Peripheral blood mononuclear cell (primary cell): ENCODE measurements around a stretch of chr6.

DNA sequence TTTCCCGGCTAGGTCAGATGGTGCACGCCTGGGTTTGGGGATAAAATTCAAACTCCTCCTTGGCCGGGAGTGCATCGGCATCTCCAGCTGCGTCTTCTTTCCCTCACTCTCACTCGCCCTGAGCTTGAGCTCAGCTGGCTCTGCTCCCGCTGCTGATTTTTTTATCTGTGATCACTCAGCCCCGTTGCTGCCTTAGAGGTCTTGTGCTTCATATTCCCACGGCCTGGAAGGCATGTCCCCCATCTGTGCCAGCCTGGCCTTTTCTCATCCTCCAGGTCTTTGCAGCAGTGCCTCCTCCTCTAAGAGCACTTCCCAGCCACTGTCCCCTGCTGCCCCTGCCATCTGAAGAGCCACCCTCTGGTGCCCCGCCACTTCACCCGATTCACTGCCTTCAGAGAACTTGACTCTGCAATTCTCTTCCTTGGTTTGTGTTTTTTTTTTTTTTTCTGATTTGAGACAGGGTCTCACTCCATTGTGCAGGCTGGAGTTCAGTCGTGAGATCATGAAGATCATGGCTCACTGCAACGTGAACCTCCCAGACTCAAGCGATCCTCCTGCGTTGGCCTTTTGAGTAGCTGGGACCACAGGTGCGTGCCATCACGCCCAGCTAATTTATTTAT lies 7.0 kb upstream of the EZR start:
- PRO-cap, 8 experiments: no peak in any of the 8 experiments

GRCh38 chr6:158849773-158850487 lies 30.8 kb upstream of the EZR start:
- PRO-cap, 8 experiments: peak in 4 of 8 experiments; most common plus-strand start chr6:158850125 (in 1); most common minus-strand start chr6:158849939 (in 2)

DNA sequence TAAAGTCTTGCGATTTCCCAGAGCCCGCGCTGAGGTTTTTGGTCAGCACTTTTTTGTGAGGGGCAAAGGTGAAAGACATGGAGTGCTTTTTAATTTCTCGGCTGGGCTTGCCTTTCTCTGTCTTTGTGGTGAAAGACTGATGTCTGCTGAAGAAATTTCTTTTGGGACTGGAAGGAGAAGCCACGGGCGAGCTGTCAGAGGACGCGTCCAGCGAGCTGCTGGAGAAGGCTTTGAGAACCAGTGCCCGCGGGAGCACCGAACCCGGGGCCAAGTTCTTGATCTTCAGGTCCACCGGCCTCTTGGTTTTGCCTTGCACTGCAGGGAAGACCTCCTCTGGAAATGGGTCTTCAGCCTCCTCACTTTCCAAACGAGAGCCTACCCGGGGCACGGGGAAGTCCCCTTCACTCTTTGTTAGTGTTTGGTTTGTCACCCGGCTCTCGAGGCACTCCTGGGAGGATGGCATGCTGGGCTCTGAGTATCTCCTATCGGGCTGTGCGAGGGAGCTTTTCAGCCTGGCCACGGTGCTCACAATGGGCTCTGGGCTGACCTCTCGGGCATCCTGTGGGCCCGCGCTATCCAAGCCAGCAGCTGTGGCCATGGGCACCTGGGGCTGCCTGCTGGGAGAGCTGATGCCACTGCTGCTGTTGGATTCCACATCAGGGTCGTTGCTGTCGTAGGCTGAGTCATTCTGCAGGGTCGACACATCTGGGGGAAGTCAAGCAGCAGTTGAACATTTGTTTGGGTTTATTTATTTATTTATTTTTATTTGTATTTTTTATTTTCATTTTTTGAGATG lies 8.2 kb downstream of the TAGAP start:
- PRO-cap, 8 experiments: no peak in any of the 8 experiments

GRCh38 chr6:159043077-159043254 lies 1.8 kb downstream of the TAGAP start:
- PRO-cap, 8 experiments: peak in 6 of 8 experiments; most common plus-strand start chr6:159043182 (in 4)

DNA sequence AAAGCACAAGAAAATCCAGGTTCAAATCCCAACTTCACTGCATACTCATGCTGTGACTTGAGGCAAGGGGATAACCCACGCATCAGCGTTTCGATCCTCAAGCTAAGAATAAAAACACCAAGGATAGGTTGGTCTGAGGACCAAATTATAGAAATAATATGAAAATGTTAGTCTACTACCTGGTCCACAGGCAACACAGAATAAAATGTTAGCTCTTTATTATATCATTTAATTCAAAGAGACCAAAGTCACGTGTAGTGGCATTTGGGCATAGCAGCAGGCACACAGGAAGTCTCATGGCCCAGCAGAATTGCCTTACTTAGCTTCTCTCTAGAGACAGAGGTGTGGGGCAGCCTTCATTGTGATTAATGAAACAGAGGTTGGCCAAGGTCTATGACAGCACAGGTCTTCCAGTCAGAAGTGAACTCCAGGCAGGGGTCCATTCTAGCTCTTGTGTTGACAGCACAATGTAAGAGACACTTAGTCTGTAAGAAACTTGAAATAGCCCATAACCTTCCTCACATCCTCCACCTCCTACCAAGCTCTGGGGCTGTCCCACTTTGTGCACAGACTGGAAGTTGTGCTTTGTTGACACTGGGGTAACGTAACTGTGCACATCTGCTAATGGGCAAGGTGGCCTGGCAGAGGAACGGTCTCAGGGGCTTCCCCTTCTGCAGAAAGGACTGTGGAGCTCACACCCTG lies 35.3 kb upstream of the TAGAP start:
- PRO-cap, 8 experiments: no peak in any of the 8 experiments

- PRO-cap, 8 experiments: peak in 1 of 8 experiments; most common plus-strand start chr6:159104332 (in 1)
Measured at GRCh38 chr6:159103879-159104407, 59.2 kb upstream of the TAGAP start.

GRCh38 chr6:159676340-159677247 lies 16.4 kb downstream of the SOD2 start:
- PRO-cap, 8 experiments: peak in 2 of 8 experiments; most common minus-strand start chr6:159676994 (in 2)

DNA sequence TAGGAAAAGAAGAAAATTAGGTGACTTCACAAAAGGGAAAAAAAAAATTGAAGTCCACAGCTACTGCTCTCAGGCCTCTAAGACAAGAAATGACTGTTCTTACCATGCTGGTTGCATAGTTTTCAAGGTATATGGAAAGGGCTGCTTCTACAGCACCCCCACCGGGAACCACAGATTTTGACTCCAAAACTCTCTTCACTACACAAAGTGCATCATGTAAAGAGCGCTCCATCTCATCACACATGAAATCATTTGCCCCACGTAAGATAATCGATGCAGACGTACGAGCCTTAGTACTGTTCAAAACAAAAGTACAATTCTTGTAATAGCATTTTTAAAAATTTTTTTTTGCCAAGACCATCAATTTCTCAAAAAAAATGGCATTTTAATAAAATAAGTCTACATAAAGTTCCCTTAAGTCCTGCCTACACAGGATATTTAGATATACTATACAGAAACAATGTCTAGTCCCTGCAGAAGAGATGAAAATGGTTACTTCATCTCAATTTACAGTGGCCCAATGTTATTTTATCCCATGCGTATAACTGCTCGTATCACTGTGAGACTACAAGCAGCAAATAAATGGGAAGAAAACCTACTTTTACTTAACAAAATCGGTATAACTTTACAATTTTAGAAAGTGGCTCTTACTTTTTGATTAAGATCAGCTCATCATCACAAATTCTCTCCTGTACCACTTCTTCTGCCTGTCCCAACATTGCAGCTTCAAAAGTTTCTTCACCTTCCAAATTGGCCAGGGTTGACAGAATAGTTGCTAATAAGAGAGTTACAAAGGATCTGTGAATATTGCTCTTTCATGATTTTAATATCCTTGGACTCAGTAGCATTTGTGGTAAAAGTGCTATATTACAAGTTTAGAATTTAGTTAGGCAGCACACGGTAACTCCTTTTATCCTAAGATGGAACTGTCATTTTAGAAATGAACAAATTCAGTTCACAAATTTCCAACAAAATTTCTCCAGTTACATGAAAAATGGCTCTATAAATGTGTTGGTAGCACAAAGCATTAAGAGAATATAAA lies 9.3 kb downstream of the TCP1 start:
- PRO-cap, 8 experiments: no peak in any of the 8 experiments

GRCh38 chr6:159929722-159930173 lies 39.0 kb downstream of the MAS1 start:
- PRO-cap, 8 experiments: peak in 1 of 8 experiments; most common plus-strand start chr6:159929988 (in 1); most common minus-strand start chr6:159929814 (in 1)

DNA sequence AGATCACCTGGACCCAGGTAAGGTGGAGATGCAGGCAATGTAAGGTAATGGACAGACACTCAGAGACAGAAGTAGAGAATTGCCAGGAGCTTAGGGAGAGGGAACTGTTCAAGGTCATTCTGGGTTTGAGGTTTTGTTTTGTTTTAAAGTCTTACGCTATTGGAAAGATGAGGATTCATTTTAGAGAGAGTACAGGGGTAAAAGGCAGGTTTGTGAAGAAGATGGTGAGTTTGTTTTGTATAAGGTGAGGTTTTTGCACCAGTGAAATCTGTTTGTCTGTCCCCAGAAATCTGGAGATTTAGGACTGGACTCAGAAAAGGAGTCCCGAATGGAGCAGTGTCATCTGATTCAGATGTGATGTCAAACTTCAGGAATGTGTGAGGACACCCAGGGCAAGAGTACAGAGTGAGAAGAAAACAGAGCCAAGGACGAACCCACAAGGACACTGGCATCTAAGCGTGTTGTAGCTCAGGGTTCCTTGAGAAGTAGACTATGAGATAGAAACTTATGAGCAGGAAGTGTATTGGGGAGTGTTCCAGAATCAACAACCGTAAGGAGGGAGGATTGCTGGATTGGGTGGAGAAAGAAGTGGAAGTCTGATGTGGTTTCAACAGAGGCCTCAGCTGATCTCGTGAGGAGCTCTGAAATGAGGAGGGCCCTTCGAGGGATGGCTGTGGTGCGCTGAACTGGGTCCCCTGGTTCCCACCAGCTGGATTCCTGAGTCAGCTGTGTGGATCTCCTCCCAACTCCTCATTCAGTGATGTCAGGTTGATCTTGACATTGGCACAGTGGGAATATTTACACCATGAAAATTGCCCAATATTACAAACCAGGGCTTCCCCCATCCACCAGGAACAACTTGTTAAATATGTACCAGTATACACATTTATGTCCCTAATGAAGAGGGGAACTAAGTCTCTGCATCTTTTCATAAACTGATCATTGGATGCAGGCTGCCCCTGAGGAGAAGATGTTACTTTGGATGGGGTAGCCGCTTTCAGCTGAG lies 25.8 kb upstream of the IGF2R start:
- PRO-cap, 8 experiments: no peak in any of the 8 experiments

DNA sequence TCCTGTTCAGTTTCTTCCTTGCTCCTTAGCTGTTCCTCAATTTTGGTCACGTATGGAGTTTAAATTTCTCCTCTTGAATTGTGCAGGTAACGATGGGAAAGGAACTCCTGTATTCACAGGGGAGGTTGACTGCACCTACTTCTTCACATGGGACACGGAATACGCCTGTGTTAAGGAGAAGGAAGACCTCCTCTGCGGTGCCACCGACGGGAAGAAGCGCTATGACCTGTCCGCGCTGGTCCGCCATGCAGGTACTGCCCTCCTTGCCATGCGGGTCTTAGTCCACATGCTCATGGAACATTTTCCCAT lies 71.5 kb downstream of the IGF2R start:
- PRO-cap, 8 experiments: no peak in any of the 8 experiments

DNA sequence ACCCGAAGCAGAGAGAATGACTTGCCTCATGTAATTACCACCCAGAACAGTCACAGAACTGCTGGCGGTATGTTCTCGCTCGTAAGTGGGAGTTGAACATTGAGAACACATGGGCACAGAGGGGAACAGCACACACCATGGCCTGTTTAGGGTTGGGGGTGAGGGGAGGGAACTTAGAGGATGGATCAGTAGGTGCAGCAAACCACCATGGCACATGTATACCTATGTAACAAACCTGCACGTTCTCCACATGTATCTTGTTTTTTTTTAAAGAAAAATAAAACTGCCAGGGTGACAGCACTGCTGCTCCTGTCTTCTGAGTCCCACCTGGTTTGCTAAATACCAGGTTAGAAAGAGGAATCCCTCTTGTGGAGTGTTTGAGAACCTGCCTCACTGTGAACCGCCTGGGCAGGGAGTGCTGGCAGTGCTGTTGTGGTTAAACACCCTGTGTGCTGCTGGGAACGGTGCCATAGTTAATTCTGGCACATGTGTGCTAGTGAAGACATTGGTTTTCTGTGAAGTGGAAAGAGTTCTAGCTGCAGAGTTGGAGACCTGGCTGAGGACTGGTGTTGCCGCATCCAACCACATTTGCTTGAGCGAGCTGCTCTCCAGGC lies 72.6 kb downstream of the IGF2R start:
- PRO-cap, 8 experiments: no peak in any of the 8 experiments

DNA sequence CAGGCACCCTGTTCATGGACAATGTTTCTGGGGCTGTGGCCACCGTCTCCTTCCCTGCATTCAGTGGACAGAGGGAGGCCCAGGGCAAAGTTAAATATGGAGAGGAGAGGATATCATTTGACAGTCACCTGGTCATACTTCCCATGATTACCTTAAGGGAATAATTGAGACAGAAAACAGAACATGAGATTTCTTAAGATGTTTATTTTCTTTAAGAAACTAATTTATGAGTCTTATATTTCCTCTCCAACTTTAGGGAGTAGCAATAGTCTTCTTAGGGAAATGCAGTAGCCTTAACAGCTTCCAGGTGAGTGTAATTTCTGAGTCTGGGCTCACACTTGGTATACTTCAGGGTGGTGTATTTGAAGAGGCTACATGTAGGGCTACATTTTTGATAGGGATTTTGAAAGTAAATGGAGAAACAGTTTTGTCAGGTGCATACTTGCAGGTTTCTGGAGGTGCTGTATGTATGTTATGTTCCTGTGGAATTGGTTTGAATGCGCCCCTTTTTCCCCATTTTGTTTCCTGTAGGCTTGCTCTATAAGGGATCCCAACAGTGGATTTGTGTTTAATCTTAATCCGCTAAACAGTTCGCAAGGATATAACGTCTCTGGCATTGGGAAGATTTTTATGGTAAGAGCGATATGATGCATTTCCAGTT lies 64.0 kb upstream of the SLC22A1 start:
- PRO-cap, 8 experiments: no peak in any of the 8 experiments

- PRO-cap, 8 experiments: no peak in any of the 8 experiments
Measured at GRCh38 chr6:160110045-160110874, 11.4 kb upstream of the SLC22A1 start.

- PRO-cap, 8 experiments: no peak in any of the 8 experiments
Measured at GRCh38 chr6:160120168-160120472, 1.5 kb upstream of the SLC22A1 start.

GRCh38 chr6:160124793-160125402 lies 3.3 kb downstream of the SLC22A1 start:
- PRO-cap, 8 experiments: no peak in any of the 8 experiments

DNA sequence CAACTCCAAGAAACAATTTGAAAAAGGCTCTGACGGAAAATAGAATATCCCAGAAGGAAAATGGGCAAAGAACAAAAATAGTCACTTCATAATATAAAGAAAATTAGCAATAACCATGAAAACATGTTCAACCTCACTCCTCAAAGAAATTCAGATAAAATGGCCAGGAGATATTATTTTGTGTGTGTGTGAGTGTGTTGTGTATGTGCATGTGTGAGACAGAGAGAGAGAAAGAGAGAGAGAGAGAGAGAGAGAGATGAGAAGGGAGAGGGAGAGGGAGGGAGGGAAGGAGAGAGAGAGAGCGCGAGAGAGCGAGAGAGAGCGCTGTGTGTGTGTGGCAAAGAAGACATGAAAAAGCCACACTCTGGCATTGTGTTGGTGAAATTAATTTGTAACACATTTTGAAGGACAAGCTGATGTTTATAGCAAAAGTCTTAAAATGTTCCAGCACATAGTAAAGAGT lies 56.5 kb downstream of the SLC22A1 start:
- PRO-cap, 8 experiments: no peak in any of the 8 experiments

- PRO-cap, 8 experiments: peak in 1 of 8 experiments; most common minus-strand start chr6:160363066 (in 1)
Measured at GRCh38 chr6:160362606-160363358, 14.6 kb downstream of the SLC22A3 start.

DNA sequence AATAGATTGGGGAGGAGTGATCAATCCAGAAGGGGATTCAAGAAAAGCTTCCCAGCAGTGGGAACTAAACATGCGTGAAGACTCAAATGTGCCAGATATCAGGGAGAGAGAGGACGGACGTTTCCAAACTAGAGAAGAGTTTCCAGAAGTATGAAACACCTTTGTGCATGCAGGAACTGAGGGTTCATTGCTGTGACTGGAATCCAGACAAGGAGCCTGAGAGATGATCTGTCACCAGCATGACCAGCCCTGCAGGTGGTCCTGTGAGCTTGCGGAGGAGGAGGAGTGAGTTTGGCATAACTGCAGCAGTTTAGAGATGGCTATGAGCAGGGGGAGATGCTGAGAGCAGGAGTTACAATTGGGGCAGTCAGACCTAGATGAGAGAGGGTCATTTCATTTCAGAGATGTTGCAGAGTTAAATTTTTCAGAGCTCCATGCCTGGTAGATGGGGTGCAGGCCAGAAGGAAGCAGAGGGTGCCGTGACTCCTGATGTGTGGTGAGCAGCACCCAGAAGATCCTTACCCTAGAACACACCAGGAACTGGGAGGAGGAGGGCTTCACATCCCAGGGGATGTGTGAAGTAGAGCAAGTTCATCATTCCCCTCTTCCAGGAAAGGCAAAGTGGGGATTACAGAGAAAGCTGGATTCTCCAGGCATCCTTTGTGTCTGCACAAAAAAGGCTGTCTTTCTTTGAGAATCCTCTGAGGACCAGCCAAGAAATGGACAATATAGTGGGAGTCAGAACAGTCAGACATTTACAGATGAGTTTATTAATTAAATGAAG lies 89.7 kb downstream of the SLC22A3 start:
- PRO-cap, 8 experiments: no peak in any of the 8 experiments

DNA sequence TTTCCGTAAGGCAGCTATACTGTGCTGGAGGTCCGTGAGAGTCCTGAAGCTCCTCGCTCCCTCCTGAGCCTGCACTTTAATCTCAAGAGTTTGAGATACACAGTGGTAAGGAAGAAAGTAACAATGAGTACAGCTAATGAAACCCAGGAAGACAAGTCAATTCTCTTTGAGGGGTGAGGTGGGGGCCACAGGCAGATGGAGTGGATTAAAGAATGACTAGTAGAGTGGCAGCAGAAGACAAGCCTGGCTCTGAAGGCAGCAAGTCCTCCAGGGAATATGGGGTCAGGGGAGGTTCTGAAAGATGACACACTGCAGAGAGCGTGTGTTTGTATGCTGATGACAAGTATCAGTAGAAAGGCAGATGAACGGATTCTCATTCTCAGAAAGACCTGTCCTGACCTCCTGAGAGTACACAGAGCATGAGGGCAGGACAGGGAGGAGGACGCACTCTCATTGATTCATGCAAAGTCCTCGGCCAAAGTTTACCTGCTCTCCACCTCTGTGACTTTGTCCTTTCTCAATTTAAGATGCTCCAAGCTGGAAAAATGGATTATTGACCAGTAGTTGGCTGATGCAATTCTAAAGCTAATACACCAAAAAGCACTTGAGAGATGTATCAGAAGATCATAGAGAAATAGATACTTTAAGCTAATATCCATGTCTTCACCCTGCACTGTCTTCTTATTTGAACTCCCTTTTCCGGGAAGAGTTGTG lies 156.7 kb downstream of the LPA start:
- PRO-cap, 8 experiments: no peak in any of the 8 experiments